Right atrium auricular region (tissue), 2 donors: ENCODE data around the gene KLHDC2.

GRCh38 chr14:39177041-39177788 is 2.2 kb downstream of the PNN start:
- PRO-cap = no peak
- RAMPAGE, long total RNA, 2 experiments = no peak in any of the 2 experiments

- PRO-cap = no peak
- RAMPAGE, long total RNA, 2 experiments = no peak in any of the 2 experiments
Observed at GRCh38 chr14:41597907-41598106, 8.9 kb upstream of the LRFN5 start.

DNA sequence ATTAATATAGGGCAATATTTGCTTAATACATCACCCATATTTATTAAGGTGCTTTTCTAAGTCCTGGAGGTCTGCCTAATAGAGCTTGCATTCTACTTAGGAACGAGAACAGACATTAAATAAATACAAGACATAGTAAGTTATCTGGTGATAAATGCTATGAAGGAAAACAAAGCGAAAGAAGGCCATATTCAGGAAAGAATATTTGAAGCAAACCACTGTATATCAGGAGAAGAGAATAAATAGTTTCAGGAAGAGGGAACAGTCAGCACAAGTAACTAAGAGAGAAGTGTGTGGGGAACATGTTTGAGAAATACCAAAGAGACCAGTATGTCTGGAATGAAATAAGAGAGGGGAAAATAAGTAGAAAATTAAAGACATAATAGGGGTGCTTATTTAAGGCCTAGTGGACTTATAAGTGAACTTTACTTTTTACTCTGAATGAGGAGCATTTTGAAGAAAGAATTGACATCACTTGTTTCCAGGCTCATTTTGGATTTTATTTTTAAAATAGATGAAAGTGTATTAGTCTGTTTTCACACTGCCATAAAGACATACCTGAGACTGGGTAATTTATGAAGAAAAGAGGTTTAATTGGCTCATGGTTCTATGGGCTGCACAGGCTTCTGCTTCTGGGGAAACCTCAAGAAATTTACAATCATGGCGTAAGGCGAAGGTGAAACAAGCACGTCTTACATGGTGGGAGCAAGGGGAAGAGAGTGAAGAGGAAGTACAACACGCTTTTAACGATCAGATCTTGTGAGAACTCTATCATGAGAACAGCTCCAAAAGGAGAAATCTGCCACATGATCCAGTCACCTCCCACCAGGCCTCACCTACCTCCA is 34.3 kb downstream of the TOGARAM1 start:
- PRO-cap = no peak
- RAMPAGE, long total RNA, 2 experiments = no peak in any of the 2 experiments

DNA sequence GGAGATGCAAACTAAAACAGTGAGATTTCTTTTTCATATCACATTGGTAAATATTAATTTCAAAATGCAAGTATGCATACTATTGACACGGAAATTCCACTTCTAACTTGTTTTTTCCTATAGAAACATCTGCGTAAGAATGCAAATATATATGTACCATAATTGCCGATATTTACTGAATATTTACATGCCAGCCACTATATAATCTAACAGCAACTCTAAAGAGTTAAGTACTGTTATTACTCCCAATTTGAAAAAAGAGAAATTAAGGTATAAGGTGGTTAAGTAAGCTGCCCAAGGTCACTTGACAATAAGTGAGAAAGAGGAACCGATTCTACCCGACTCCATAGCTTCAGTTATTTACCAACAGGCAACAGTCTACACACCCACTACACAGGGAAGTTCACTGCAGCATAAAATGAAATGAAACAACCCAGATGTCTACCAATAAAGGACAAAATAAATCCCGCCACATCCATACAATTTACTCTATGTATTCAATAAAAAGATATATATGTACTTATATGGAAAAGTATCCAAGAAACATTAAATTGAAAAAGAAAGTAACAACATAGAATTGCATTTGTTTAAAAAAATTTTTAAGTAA is 1.1 kb downstream of the MIS18BP1 start:
- PRO-cap = unidirectional peak, plus-strand start at position 389 of the sequence
- RAMPAGE, long total RNA, 2 experiments = no peak in any of the 2 experiments

DNA sequence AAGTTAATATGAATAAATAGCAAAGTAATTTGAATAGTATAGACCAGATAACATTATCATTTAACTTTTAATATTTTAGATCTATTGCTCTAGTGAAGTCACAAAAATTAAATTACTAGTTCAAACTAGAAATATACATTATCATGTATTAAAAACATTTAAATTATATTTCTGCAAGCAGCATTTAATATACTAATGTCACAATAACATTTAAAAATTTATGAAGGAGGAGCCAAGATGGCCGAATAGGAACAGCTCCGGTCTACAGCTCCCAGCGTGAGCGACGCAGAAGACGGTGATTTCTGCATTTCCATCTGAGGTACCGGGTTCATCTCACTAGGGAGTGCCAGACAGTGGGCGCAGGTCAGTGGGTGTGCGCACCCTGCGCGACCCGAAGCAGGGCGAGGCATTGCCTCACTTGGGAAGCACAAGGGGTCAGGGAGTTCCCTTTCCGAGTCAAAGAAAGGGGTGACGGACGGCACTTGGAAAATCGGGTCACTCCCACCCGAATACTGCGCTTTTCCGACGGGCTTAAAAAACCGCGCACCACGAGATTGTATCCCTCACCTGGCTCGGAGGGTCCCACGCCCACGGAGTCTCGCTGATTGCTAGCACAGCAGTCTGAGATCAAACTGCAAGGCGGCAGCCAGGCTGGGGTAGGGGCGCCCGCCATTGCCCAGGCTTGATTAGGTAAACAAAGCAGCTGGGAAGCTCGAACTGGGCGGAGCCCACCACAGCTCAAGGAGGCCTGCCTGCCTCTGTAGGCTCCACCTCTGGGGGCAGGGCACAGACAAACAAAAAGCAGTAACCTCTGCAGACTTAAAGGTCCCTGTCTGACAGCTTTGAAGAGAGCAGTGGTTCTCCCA is 225.8 kb upstream of the MDGA2 start:
- PRO-cap = no peak
- RAMPAGE, long total RNA, 2 experiments = no peak in any of the 2 experiments

- PRO-cap = no peak
- RAMPAGE, long total RNA, 2 experiments = no peak in any of the 2 experiments
Observed at GRCh38 chr14:49618497-49619498, 1.6 kb downstream of the RPL36AL start.

DNA sequence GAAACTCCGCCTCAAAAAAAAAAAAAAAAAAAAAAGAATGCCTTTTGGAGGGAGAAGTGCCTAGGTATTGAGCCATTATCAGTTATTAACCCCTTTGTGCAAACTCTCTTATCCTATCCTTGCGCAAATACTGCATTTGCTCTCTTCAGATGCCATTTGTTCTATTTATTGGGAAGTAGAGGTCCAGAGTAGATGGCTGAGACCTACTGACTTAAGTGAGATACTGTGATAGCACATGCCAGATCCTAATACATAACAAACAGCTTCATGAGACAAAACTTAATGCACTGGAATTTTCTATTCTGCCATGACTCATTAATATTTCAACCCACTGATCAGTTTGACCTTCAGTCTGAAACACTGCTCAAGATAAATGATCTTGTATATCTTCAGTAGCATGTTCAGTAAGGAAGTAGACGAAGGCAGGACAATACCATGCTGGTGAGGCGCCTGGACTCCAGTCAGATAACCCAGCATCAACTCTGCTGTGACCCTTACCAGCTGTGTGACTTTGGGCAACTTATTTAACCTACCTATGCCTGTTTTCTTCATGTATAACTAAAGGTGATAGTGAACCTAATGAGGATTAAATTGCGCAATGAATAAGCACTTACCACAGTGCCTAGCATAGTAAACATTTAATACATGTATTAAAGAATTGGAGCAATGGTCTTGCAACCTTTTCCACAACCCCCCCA is 5.7 kb upstream of the DNAAF2 start:
- PRO-cap = no peak
- RAMPAGE, long total RNA, 2 experiments = no peak in any of the 2 experiments

GRCh38 chr14:49768097-49769048 is at the start of gene KLHDC2:
TSS of gene KLHDC2 (plus strand) at chr14:49768153.
- PRO-cap = bidirectional peak, plus-strand start at chr14:49768167, minus-strand start at chr14:49768028; bidirectional peak, plus-strand start at chr14:49768988, minus-strand start at chr14:49768953
- RAMPAGE, long total RNA, 2 experiments = start-site peak on the plus strand in 1 of 2 experiments, at chr14:49768104-49768580 at its widest, 51 reads per replicate

- PRO-cap = bidirectional peak, plus-strand start at chr14:49862277, minus-strand start at chr14:49862187
- RAMPAGE, long total RNA, 2 experiments = no peak in any of the 2 experiments
Observed at GRCh38 chr14:49862031-49862694, 9.6 kb upstream of the NEMF start.

GRCh38 chr14:49867563-49868738 is 15.4 kb upstream of the NEMF start:
- PRO-cap = bidirectional peak, plus-strand start at chr14:49868524, minus-strand start at chr14:49868183
- RAMPAGE, long total RNA, 2 experiments = no peak in any of the 2 experiments

DNA sequence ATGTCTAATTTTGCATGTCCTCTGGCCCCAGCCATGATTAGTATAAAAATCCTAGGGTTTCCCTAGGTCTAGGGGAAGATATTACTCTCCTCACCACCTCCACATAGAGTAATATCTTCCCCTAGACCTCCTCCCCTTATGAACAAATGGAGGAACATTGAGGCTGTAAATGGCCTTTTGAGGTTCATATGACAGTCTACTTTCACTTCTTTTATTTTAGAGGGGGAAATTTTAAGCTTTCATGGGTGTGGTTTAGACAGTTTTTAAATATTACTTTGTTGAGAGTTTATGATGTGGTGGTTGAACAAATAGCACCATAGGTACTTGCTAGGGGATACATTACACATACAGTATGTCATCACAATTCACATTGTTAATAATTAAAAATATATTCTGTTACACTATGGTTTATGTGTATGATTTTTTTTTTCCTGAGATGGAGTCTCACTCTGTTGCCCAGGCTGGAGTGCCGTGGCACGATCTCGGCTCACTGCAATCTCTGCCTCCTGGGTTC is 17.4 kb upstream of the NEMF start:
- PRO-cap = no peak
- RAMPAGE, long total RNA, 2 experiments = no peak in any of the 2 experiments

GRCh38 chr14:49965074-49965652 is 72.3 kb downstream of the ARF6 start:
- PRO-cap = no peak
- RAMPAGE, long total RNA, 2 experiments = no peak in any of the 2 experiments

GRCh38 chr14:50000086-50000855 is 107.4 kb downstream of the ARF6 start:
- PRO-cap = bidirectional peak, plus-strand start at chr14:50000548, minus-strand start at chr14:50000580; bidirectional peak, plus-strand start at chr14:50000605, minus-strand start at chr14:50000617; bidirectional peak, plus-strand start at chr14:50000724, minus-strand start at chr14:50000665
- RAMPAGE, long total RNA, 2 experiments = no peak in any of the 2 experiments

DNA sequence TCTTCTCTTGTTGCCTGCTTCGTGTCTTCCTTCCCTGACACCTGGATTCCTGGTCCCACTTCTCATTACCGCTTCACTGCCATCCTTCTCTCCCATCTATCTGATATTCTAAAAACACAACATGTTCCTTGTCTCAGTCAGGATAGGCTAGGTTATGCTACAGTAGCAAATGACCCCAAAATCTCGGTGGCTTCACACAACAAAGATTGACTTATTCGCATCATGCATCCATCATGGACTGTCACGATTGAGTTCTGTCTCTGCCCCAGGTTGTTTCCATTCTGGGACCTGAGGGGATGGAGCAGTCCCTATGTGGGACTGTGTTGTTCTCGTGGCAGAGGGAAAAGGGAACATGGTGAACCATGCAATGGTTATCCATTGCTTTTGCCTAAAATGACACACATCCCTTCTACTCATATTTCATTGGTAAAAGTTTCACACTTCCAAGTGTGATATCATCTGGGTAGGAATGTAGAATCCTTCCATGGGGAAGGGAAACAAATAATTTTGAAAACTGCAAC is 85.0 kb downstream of the VCPKMT start:
- PRO-cap = no peak
- RAMPAGE, long total RNA, 2 experiments = no peak in any of the 2 experiments

- PRO-cap = no peak
- RAMPAGE, long total RNA, 2 experiments = no peak in any of the 2 experiments
Observed at GRCh38 chr14:50059754-50060094, 56.6 kb downstream of the VCPKMT start.

- PRO-cap = bidirectional peak, plus-strand start at chr14:50061236, minus-strand start at chr14:50060971
- RAMPAGE, long total RNA, 2 experiments = no peak in any of the 2 experiments
Observed at GRCh38 chr14:50060526-50061386, 55.6 kb downstream of the VCPKMT start.

- PRO-cap = no peak
- RAMPAGE, long total RNA, 2 experiments = no peak in any of the 2 experiments
Observed at GRCh38 chr14:50064733-50065515, 51.4 kb downstream of the VCPKMT start.

DNA sequence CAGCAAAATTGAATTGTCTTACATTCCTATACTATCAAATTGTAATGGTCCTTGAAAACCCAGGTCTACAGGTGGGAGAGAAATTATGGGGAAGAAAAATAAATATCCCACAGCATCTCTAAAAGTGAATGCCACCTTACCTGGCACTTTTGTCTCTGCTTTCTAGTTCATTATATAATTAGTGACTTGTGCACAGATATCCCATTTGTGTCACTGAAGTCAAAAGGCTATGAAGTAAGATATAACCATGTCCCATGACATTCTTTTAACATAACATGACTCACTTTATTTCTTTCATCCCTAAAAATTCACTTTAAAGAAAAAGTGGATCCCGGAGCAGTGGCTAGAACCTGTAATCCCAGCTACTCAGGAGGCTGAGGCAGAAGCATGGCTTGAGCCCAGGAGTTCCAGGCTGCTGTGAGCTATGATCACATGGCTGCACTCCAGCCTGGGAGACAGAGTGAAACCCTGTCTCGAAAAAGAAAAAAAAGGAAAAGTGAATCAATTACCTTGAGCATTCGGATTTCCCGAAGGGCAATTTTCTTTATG is 1.4 kb downstream of the CDKL1 start:
- PRO-cap = no peak
- RAMPAGE, long total RNA, 2 experiments = no peak in any of the 2 experiments

GRCh38 chr14:50444959-50445500 is 48.3 kb upstream of the CDKL1 start:
- PRO-cap = no peak
- RAMPAGE, long total RNA, 2 experiments = start-site peak on the minus strand in 1 of 2 experiments, at chr14:50445124-50445193 at its widest, 21 reads per replicate

- PRO-cap = no peak
- RAMPAGE, long total RNA, 2 experiments = no peak in any of the 2 experiments
Observed at GRCh38 chr14:50531700-50532219, 609 bp downstream of the MAP4K5 start.